LNCaP clone FGC (cell line): ENCODE measurements around the gene PGM3.

DNA sequence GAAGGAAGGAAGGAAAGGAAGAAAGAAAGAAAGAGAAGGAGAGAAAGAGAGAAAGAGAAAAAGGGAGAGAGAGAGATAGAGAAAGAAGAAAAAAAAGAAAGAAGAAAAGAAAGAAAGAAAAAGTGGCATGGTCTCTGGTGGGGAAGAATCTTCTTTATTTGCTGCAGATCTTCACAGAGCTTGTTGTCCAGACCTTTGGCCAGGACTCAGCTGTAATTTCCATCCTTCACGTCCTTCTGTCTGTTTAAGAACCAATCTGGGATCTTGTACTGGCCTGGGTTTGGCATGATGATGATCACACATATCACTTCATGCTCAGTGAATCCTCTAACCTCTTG lies 199.9 kb upstream of the PHIP start:
- RRBS, 2 experiments: no CpG with 5 or more reads among the region's 1 CpG

GRCh38 chr6:79600830-79601384 lies 30.2 kb upstream of the SH3BGRL2 start:
- RRBS, 2 experiments: no CpG with 5 or more reads among the region's 2 CpGs

DNA sequence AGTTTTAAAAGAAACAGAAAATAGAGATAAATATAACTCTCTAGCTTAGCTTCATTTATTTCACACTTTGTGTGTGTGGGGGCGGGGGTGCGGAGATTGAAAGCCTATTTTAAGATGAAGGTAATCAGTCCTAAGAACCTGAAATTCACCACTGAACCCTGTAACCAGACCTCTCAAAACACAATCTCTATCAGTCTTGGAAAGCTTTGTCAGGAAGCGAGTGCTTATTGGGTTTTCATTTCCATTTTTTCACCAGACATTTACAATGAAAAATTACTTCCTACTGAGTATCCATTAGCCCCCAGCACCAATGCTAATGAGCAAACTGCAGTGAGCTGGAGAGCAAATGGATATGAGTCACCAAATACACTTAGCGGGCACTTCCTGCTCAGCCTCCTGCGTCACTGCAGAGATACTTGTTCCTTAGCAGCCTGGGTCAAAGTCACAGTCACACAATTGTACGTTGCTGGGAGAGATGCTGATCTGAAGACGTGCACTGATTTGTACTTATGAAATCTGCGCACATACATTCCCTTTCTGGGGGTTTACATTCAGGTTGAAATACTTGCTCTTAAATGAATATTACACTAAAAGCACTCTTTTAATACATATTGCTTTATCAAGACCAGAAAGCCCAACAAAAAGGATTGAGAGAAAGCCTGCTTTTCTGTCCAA lies 532.2 kb downstream of the BCKDHB start:
- RRBS, 2 experiments: no CpG with 5 or more reads among the region's 8 CpGs

GRCh38 chr6:81451784-81452355 lies 300.6 kb downstream of the TENT5A start:
- RRBS, 2 experiments: no CpG with 5 or more reads among the region's 4 CpGs

DNA sequence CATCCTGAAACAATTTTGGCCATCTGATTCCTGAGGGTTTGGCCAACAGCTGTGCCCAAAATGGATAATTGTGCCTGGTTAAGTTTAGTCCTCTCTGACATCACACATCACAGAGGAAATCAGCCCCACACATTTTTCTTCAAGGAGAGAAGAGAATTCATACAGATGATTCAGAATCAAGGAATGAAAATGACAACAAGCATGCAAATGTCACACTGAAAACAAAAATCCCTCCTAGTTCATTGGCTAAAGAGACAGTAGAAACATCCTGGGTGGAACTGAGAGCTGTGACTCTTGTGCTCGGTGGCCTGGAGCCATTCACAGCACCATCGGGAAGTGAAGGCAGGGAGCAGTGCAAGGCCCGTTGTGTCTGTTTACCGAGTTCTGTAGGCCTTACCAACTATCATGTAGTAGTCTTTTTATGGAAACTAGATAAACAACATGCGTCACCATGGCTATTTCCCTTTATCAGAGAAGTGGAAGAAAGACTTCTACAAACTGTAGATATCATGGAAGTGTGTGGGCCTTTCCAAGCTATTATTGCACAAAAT lies 81.7 kb upstream of the TENT5A start:
- RRBS, 2 experiments: no CpG with 5 or more reads among the region's 5 CpGs

GRCh38 chr6:82558264-82558523 lies 194.6 kb downstream of the TPBG start:
- RRBS, 2 experiments: no CpG with 5 or more reads among the region's 10 CpGs

- RRBS, 2 experiments: no CpG with 5 or more reads among the region's 7 CpGs
Observed at GRCh38 chr6:83085121-83085980, 17.9 kb downstream of the DOP1A start.

DNA sequence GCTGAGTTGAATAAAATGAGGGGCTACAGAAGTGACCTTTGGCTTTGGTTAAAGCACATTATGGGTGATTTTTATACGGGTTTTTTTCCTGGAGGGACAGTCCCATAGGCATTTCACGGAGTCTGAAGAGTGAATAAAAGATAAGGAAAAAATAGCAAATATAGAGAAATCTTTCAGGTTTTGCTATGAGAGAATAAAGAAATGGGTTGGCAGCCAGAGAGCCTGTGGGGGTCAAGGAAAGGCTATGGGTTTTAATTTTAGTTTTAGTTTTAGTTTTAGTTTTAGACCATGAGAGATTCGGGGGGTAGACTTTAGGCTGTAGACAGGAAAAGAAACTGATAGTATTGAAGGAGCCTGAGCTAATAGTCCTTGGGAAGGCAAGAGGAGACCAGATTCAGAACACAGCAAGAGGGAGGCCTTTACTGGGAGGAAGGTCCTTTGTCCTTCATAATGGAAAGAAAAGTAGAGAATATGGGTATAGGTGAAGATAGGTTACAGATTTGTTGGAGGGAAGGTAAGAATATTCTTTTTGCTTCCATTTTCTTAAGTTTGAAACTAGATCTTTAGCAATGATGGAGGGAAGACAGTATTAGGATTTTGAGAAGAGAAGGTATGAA lies 19.3 kb downstream of the DOP1A start:
- RRBS, 2 experiments: no CpG with 5 or more reads among the region's 3 CpGs

DNA sequence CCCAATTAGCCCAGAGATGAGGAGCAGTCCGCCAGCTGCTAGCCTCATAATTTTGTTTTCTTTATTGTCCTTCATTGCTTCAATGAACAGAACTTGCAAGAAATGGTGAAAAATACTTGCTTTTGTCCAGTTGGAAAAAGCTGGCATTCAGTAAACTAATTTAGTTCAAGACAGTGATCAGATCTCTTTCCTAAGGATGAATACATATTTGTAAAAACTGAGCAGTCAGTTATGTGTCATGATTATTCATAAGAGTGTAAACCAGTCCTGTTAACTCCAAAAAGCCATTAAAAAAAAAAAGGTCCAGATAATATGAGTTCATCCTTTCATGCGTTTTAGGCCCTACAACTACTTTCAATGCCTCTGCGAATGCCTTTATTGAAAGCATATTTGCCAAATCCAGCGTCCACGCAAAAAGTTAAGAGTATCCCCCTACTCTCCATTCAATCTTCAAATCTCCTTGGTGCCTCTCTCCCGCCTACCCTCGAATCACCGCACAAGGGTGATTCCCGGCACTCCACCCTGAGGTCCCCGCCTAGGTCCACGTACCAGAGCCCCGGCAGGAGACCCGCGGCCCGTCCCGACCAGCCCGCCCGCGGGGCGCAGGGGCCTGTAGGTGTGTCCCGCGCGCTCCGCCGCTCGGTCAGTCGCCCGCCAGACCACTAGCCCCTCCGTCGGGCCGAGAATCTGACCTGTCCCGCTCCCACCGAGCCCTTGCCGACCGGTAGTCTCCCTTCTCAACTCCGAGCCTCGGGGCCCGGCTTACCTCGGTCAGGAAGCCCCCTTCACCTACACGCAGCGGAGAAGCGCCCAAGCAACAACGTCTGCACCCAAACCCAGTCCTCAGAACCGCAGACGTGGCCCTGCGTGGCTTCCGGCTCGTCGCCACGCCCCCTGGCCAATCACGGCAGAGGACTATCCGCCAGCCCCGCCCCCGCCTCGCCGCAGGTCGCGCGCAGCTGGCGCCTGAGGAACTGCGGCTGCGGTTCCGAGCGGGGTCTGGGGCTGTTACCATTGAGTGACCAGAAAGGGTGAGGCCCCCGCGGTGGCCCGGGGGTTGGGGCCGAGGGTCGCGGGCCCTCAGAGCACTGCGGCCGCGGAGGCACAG lies at the start of gene PGM3:
Gene PGM3, minus strand, starts transcription at position 853 of the 1,108 bp plus-strand sequence.
- RRBS, 2 experiments: 1 to 2% methylated on average over 15 to 17 of the region's 73 CpGs

GRCh38 chr6:83345969-83346754 lies 84.7 kb downstream of the ME1 start:
- RRBS, 2 experiments: no CpG with 5 or more reads among the region's 5 CpGs

DNA sequence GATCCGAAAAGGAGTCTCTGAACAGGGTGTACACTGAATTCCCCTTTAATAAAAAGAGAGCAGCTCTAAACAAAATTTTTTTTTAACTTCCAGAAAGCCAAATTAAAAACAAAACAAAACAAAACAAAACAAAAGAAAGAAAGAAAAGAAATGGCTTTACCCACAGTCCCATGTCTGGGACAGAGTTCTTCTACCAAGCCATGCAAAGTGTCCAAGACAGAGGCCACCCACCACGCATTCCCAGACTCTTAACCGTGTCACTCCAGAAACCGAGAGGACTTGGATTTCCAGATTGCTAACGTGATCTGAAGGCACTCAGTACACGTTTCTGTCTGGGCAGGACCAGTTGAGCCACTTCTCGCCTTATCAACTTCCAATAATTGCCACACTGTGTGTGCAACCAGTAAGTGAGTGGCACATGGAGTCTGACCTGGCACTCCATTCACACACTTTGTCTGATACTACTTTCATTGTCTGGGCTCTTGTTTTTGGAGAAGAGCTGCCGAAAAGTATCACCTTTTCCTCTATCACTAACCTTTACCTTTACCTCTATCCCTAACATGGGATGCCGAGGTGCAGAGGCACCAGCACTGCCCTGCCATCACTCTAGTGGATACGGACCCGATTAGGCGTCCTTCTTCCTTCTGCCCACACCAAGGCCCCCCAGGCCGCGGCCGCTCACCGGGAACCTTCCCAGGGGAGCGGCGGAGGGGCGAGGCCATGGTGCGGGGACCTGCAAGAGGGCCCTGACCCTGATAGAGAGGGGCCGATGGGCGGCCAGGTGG lies 581 bp downstream of the ME1 start:
- RRBS, 2 experiments: no CpG with 5 or more reads among the region's 22 CpGs

DNA sequence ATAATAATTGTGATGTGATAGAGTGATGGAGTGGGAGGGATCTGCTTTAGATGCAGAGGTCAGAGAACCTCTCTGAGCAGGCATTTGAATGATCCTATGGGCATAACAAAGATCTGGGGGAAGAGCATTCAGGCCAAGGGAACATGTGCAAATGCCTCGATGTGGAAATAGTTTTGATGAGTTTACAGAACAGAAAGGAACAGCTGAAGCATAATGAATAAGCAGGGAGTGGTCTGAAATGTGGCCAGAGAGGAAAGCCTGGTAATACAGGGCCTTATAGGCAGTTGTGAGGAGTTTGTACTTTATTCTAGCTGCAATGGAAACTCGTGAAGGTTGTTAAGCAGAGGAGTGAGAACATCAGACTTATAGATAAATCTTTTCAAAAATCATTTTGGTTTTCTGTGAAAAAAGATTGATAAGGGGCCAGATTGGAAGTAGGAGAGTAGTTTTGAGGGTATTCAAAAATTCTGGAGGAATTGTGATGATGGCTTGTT lies 33.1 kb upstream of the ME1 start:
- RRBS, 2 experiments: no CpG with 5 or more reads among the region's 2 CpGs

GRCh38 chr6:83474194-83474754 lies 38.1 kb upstream of the PRSS35 start:
- RRBS, 2 experiments: no CpG with 5 or more reads among the region's 5 CpGs

GRCh38 chr6:83803489-83804066 lies 49.6 kb upstream of the RIPPLY2 start:
- RRBS, 2 experiments: no CpG with 5 or more reads among the region's 21 CpGs

DNA sequence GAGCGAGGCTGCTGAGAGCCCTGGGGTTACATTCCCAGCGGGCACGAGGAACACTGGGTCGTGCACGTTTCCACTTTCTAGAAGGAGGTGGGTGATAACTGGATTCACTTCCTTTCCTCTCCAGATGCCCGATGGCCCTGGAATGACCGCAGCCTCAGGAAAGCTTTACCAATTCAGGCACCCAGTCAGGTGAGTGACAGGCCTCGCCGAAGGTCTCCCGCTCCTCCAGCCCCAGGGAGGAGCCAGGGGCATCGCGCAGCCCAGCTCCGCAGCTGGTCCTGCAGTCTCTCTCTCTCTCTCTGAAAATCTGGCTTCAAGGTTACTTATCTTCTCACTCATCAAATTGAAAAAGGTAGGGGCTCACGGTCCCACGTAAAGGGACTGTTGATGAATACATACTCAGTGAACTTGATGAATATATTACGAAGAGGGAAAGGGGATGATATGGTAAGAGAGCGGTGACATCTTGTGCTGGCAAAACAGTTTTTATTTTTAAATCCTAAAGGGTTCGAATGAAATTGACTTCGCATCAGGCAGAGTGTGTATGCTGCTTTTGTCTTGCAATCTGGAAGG lies 899 bp downstream of the RIPPLY2 start:
- RRBS, 2 experiments: no CpG with 5 or more reads among the region's 19 CpGs

- RRBS, 2 experiments: no CpG with 5 or more reads among the region's 5 CpGs
Observed at GRCh38 chr6:84026332-84026730, 7.2 kb upstream of the MRAP2 start.

DNA sequence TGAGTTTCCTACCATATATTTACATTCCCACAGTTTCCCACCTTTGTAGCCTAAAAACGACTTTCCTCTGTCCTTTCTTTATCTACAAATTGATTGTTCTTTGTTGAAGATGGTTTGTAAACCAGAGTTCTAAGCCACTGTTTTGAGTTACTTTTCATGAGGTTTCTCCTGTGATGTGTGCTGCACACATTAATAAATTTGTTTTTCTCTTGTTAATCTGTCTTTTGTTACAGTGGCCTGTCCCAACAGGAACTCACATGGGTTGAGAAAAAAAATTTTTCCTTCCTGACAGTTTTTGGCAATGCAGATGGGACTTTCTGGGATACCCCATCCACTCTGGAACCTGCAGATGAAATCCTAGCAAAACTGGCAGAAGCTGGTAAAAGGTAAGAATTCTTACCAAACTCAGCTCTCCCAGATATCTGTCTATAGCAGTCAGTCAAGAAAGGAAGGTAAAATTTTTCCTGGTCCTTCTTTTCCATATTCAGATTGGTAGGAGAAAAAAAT lies 88.2 kb downstream of the CEP162 start:
- RRBS, 2 experiments: no CpG with 5 or more reads among the region's 1 CpG

DNA sequence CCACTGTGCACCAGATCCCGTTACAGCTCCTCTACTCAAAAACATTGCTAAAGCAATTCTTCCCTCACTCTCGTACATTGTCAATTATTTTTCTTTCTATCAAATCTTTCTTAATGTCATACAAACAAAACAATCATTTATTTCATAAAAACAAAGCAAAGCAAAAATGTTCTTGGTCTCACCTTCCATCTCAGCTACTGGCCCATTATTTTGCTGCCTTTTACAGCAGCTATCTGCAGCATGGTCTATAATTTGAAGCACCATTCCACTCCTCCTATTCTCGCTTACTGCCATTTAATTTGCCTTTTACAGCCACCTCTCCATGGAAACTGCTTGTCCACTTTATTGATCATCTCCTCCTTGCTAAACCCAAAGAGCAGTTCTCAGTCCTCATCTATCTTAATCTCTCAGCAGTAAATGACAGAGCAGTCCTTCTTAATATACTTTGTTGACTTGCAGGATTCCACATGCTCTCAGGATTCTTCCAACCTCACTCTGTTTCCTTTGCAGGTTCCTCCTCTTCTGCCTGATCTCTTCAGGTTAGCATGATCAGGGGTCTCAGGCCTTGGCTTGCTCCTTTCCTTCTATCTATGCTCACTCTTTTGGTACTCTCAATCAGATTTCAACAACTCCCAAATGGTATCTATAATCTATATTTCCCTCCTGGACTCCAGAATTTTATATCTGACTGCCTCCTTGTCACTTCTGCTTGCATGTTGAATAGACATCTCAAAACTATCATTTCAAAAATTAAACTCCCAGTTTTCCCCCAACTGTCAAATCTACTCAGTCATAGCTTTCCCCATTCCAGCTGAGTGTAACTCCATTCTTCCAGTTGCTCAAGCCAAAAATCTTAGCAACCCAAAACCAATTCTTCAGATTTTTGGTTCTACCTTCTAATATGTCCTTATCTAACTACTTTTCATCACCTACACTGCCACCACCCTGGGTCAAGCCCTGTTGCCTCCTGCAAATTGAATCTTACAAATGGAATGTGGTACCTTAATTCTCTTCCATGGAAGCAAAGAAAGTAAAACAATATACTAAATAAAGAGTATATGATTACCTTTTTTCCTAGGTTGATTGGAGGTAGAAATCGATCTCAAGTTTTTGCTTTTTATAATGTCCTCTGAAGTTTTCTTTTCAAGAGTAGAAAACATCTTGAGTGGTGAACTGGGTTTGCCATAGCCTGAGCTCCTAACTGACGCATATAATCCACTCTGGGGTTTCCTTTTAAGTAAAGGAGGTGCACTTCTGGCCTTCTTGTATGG lies 42.9 kb downstream of the CEP162 start:
- RRBS, 2 experiments: no CpG with 5 or more reads among the region's 5 CpGs

GRCh38 chr6:85449472-85449653 lies 520 bp upstream of the NT5E start:
- RRBS, 2 experiments: no CpG with 5 or more reads among the region's 9 CpGs

DNA sequence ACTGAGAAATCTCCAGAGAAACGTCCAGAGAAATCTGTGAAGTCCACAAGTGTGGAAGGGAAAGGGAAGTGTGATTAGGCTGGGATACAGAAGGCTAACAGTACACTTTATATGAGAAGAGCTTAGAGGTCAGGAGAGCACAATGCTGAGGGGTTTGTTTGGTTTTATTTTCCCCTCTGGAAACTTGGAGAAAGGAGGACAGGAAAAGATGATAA lies 1.6 kb downstream of the NT5E start:
- RRBS, 2 experiments: no CpG with 5 or more reads among the region's 1 CpG